SK-N-DZ (cell line): ENCODE measurements around a stretch of chr19.

GRCh38 chr19:11425746-11426192 is 6.7 kb upstream of the RGL3 start:
RAMPAGE:
- cytosol, long total RNA, result no peak
- nucleus, long total RNA, result no peak

DNA sequence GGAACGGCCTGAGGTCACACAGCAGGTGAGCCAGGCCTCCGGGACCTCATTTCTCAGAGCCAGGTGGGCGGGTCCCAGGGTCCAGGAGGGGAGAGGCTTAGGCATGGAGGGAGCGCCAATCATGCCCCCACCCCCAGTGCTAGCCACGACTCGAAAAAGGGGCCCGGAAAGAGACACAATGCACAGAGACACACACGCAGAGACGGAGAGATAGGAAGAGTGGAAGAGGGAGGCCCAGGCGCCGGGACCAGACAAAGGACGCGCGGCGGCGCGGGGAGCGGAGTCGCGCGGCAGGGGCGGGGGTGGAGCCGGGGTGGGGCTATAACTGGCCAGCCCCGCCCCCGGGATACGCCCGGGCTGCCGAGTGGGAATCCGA is 1.6 kb downstream of the ELAVL3 start:
RAMPAGE:
- cytosol, long total RNA, result no peak
- nucleus, long total RNA, result no peak

RAMPAGE:
- cytosol, long total RNA, result no peak
- nucleus, long total RNA, result no peak
These were observed 1.3 kb downstream of the ELAVL3 start for GRCh38 chr19:11479618-11479905.

RAMPAGE:
- cytosol, long total RNA, result no peak
- nucleus, long total RNA, result no peak
These were observed 7.7 kb downstream of the ELOF1 start for GRCh38 chr19:11551157-11551950.

RAMPAGE:
- cytosol, long total RNA, result no peak
- nucleus, long total RNA, result no peak
These were observed 2.1 kb upstream of the ZNF440 start for GRCh38 chr19:11811988-11812405.

RAMPAGE:
- cytosol, long total RNA, result no peak
- nucleus, long total RNA, result no peak
These were observed 869 bp upstream of the ZNF763 start for GRCh38 chr19:11964035-11964307.

DNA sequence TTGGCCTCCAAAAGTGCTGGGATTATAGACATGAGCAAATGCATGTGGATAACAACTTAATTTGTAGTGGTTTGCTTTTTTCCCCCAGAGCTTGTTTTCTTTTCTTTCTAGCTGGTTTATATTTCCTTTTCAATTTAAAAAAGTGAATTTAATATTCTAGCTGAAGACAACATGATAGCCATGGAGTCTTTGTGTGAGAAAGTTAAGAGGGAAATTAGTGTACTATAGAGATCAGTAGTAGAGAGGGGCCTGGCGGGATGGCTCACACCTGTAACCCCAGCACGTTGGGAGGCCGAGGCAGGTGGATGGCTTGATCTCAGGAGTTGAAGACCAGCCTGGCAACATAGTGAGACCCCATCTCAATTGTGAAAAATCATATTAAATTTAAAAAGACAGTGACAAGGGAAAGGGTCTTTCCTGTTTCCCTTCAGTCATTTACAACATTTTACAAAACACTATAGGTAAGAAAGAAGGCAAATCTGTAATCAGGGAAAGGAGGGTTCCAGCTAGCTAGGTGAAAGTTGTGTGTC is 3.7 kb downstream of the ZNF763 start:
RAMPAGE:
- cytosol, long total RNA, result no peak
- nucleus, long total RNA, result no peak

DNA sequence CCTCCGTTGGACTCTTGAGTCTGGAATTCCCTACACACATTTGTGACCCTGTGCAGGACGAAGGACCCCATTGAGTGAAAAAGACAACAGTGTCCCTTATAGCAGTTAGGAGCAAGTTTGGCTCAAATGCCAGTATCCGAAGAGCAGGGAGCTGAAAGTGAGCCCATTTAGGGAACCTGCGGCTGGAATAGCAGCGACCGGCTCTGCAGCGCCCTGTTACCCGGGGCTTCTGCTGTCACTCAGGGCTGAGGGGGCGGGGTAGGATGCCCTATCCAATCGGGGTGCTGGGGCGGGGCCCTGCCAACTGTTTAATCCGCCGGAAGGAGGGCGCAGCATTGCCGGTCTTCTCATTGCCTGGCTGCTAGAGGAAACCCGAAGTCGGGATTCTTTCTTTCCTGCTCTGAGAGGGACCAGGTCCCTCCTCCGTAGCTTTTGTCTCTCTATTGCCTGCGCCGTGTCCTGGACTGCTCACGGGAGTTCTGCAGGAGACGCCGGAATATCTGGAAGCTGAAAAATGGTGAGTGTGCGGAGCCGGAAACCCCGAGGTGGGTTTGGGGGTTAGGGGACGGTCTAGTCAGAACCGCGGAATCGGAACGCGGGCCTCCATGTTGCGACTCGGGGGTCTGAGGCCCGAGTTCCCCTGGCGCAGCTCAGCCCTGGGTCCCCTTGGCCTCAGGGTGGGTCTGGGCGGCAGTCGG is 22.6 kb downstream of the ZNF763 start:
RAMPAGE:
- cytosol, long total RNA, result no peak
- nucleus, long total RNA, result start-site peak on the plus strand centred at position 344 of the sequence, 19 bp wide, 20 and 13 reads in 2 replicates

DNA sequence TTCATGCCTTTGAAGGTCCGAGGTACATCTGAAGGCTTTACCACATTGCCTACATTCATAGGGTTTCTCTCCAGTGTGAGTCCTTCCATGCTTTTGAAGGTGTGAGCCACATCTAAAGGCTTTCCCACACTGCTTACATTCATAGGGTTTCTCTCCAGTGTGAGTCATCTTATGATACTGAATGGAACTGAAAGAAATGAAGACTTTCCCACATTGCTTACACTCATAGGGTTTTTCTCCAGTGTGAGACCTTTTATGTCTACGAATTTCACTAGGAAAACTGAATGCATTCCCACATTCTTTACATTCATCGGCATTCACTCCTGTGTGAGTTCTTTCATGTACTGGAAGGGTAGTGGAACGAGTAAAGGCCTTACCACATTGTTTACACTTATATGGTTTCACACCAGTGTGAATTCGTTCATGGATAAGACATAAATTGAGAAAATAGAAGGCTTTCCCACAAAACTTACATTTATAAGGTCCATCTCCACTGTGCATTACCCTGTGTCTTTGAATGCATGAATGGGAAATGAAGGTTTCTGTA is 7.0 kb downstream of the ZNF20 start:
RAMPAGE:
- cytosol, long total RNA, result no peak
- nucleus, long total RNA, result no peak

DNA sequence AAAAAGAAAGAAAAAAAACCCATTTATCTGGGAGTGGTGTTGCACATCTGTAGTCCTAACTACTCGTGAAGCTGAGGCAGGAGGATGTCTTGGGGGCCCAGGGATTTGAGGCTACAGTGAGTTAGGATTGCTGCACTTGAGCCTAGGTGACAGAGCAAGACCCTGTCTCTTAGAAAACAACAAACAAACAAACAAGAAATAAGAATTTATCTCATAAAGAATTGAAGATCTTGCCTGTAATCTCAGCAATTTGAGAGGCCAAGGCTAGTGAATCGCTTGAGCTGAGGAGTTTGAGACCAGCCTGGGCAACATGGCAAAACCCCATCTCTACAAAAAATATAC is 12.2 kb downstream of the ZNF791 start:
RAMPAGE:
- cytosol, long total RNA, result no peak
- nucleus, long total RNA, result no peak

DNA sequence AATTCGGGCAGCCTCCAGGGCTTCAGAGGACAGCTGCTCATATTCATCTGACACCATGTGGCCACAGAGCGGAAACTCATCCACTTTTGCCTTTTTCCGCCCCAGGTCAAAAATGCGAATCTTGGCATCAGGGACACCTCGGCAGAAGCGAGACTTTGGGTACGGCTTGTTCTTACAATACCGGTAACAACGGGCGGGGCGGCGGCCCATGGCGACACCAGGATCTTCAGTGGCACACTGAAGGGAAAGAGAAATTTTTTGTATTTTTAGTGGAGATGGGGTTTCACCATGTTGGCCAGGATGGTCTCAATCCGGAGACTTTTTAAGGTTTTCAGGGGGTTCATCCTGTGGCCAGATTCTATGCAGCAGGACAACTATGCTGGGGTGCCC is 22.8 kb downstream of the MAN2B1 start:
RAMPAGE:
- cytosol, long total RNA, result no peak
- nucleus, long total RNA, result no peak

RAMPAGE:
- cytosol, long total RNA, result no peak
- nucleus, long total RNA, result no peak
These were observed 741 bp downstream of the WDR83OS start for GRCh38 chr19:12668475-12668873.

DNA sequence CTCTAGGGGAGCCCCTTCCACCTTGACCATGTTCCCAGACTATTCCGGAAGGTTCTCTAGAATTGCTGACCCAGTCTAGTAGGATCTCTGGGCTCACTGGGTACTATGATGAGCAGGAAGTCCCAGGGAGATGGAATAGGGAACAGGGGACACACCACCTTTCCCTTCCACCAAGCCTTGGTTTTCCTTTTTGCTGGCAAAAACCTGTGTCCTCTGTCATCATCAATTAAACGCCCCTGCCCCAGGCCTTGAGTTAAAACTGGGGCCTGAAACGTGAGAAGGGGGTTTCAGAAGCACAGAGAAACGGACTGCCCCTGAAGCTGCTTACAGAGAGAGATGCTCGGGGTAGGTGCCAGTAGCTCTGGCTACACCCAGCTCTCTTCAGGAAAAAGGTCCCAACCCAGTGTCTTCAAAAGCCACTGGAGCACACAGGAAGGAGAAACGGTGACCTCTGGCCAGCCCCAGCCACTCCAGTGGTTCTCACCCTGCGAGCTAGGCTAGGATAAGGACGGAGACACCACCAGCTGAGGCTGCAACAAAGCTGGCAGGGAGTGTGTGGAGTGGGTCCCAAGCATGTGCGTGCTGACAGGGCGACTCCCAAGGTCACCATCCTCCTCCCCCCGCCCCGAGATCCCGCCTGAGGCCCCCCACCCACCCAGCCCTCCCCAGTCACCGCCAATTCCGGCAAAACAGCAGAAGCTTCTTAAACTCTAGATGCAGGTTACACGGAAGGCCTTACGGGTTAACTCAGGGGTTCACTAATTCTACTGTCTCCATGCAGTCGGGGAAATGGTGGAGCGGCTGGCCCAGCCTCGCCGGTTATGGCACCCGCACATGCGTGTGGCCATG is 3.8 kb upstream of the FBXW9 start:
RAMPAGE:
- cytosol, long total RNA, result no peak
- nucleus, long total RNA, result no peak

GRCh38 chr19:12721720-12721940 is 2.1 kb downstream of the TNPO2 start:
RAMPAGE:
- cytosol, long total RNA, result no peak
- nucleus, long total RNA, result no peak

DNA sequence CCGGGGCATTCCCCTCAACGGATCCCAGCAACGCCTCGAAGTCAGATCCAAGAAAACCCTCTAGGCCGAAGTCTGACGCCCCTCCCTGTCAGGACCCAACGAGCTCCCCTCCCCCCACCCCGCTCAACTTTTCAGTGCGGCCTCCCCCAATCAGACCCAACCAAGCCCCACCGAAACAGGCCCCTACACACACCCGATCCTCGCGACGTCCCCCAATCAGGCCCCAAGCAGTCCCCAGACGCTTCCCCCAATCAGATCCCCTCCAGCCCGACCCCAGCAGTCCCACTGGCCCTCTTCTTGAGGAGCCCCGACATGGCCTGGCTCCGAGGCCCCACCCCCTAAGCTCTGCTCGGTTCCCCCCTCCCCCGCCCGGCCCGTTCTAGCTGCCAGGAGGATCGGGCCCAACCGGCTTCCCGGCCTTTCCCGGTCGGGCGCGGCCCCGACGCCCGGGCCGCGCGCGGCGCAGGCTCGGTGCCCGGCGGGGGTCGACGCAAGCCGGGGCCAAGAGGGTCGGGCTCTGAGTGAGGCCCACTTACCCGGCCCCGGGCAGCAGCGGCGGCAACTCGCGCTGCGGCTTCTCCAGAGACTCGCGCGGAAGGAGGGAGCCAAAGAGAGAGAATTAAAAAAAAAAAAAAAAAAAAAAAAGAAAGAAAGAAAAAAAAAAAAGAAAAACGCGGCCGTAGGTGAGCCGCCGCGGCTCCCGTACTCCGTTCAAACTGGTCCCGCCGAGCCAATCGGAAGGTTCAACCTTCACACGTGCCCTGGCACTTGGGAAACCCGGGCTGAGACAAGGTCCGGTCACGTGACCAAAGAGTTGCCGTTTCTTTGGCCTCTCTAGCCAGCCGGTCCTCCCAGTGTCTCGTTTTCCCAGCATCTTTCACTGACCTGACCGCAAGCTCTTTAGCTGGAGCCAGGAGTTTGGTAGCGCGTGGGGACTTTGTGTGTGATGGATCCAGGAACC is 1.5 kb downstream of the TNPO2 start:
RAMPAGE:
- cytosol, long total RNA, result start-site peak on the minus strand centred at position 747 of the sequence, 86 bp wide, 127 and 169 reads in 2 replicates; start-site peak on the plus strand centred at position 909 of the sequence, 12 bp wide, 63 and 42 reads in 2 replicates
- nucleus, long total RNA, result start-site peak on the minus strand centred at position 588 of the sequence, 60 bp wide, 28 and 29 reads in 2 replicates

RAMPAGE:
- cytosol, long total RNA, result no peak
- nucleus, long total RNA, result no peak
These were observed 4.3 kb downstream of the HOOK2 start for GRCh38 chr19:12770980-12771537.

GRCh38 chr19:12777906-12778646 is 2.7 kb upstream of the HOOK2 start:
RAMPAGE:
- cytosol, long total RNA, result no peak
- nucleus, long total RNA, result no peak

DNA sequence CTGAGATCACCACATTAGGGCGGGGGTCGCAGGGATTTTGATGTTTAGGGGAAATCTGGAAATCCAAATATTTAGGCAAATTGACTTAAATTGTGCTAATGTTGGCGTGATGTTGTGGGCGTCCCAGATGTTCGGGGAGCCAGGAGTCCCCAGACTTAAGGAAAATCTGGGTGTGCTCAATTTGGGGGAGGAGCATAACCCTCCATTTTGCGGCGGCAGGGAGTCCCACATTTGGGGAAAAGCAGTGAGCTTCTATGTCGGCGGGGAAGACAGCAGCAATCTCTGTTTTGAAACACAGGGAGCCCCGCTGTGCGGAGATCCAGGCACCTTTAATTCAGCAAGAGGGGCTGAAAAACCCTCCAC is 3.3 kb upstream of the HOOK2 start:
RAMPAGE:
- cytosol, long total RNA, result no peak
- nucleus, long total RNA, result no peak

RAMPAGE:
- cytosol, long total RNA, result no peak
- nucleus, long total RNA, result no peak
These were observed 702 bp downstream of the PRDX2 start for GRCh38 chr19:12800738-12801458.

DNA sequence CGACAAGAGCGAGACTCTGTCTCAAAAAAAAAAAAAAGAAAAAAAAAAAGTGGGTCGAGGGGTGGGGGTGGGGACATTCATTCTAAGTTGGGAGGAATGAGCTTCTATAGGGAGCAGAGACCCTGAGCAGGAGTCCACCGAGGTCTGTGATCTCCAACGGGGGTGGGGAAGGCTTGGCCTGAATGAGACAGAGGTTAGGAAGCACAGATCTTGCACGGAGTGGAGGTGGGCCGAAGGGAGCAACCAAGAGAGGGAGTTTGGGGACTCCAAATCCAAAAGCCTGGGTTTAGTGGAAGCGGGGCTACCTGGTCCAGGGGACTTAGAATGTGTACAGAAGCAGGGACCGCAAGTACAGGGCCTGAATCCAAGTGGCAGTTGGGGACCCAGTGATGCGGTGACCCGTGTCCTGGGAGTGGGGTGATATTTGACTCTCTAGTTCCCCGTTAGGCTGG is 486 bp upstream of the RNASEH2A start:
RAMPAGE:
- cytosol, long total RNA, result no peak
- nucleus, long total RNA, result no peak